H9 (cell line): Measurements from ENCODE around the genes SBNO2 and ATP5F1D.

DNA sequence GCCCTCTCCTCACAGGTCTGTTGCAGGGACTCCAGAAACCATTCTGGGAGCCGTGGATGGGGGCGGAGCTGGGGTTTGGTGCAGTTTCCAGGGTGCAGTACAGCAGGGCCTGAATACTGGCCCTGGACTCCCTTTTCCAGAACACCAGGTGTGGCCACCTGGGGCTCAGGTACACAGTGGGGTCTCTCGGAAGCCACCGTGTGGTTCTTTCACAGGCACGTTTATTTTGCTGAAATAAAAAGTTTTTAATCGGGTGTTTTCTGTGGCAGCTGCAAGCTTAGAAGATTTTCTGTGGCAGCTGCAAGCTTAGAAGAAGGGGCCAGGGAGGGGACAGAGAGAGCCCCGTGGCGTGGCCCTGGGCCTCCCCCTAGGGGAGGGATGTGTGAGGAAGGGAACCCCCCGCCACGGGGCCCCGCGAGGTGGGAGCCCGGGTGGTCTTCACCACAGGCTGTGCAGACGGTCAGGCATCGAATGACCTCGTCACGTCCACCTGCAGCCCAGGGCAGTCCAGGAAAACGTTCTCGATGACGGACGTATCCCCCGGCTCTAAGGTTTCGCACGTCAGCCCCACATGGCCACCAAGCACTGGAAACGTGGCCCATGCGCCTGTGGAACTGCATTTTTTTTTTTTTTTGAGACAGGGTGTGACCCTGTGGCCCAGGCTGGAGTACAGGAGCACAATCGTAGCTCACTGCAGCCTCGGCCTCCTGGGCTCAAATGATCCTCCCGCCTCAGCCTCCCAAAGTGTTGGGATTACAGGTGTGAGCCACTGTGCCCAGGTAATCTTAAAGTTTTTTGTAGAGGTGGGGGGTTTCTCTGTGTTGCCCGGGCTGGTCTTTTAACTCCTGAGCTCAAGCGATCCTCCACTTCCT is 8.6 kb downstream of the POLR2E start:
- PRO-cap: no peak

DNA sequence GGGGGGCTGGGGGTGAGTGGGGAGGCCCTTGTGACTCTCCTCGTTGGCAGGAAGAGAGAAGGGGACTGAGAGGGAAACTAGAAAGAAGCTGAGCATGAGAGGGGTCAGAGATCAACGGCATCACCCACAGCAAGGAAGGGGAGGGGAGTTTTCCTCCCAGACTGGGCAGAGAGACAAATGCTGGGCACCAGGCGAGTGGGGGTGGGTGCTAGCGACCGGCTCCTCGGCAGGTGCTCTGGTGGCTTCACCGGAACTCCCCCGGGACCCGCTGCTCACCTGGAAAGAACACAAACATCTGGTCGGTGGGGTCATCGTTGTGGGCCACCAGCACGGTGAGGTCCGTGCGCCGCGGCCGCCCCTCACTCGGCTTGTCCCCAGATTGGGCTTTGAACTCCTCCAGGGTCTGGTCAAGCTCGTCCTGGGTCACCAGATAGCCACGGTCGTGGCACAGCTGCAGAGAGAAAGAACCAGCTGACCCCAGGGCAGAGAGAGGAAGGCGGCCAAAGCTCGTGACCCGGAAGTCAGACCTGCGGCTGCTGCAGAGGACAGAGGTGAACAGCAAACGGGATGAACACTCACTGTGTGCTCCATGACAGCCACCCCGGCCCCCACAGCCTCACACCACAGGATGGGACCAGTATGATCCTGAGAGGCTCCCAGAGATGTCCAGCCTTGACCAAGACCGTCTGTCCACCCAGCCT is 1.4 kb downstream of the POLR2E start:
- PRO-cap: no peak

DNA sequence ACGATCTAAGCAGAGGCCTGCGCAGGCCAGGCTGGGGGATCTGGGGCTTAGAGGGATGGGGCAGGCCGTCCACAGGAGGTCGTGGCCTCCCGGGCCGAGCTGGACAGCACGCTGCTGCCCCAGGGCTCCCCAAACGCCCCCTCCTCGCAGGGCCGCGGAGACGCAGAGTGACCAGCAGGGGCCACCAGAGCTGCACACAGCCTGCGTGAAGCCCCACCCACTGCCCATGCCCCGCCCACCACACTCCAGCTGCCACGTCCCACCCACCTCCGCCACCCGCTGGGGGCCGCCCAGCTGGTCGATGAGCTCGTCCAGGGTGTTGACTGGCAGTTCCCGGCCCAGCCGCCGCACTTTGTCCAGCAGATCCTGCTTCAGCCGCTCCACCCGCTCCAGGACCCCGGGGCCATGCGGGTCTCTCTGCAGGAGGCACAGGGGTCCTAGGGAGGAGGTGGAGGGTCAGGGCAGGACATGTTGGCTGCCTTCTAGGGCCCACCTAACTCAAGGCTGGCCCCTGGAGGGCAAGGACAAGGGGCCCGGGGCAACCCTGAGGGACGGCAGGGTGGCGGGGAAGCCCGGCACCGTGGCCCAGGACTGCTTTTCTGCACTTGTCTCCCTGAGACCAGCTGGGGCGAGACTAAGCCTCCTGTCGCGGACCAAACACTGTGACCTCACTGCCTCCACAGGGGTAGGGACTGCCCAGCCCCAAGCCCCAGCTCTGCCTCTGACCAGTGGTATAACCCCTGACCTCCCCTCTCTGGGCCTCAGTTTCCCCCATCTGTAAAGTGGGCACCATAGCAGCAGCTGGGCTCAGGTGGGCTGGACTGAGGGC is 9.7 kb downstream of the GPX4 start:
- PRO-cap: unidirectional peak, plus-strand start at position 329 of the sequence

DNA sequence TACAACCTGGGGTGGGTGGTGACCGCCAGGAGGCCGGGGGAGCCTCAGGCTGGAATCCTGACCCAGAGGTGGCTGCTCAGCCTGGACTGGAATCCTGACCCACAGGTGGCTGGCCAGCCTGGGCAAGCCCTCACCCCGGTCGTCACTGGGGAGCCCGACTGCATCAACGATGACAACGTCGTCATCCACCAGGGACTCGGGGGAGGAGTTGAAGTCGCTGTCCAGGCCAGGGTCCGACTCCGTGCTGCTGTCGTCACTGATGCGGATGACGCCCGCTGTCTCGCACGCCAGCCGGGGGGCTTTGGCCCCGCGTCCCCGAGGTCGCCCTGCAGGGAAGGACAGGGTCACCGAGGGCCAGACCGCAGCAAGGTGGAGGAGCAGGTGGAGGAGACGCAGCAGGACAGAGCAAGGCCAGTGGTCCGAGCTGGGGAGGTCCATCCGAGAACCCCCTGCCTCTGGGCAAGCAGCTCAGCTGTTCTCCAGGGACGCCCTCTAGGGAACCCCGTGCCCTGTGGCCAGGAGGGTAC is 10.4 kb downstream of the GPX4 start:
- PRO-cap: no peak

GRCh38 chr19:1126054-1126522 is 22.3 kb downstream of the GPX4 start:
- PRO-cap: no peak

- PRO-cap: bidirectional peak, plus-strand start at chr19:1132309, minus-strand start at chr19:1132221
These were observed 28.2 kb downstream of the GPX4 start for GRCh38 chr19:1131697-1132600.

- PRO-cap: no peak
These were observed 30.2 kb downstream of the SBNO2 start for GRCh38 chr19:1143781-1144286.

DNA sequence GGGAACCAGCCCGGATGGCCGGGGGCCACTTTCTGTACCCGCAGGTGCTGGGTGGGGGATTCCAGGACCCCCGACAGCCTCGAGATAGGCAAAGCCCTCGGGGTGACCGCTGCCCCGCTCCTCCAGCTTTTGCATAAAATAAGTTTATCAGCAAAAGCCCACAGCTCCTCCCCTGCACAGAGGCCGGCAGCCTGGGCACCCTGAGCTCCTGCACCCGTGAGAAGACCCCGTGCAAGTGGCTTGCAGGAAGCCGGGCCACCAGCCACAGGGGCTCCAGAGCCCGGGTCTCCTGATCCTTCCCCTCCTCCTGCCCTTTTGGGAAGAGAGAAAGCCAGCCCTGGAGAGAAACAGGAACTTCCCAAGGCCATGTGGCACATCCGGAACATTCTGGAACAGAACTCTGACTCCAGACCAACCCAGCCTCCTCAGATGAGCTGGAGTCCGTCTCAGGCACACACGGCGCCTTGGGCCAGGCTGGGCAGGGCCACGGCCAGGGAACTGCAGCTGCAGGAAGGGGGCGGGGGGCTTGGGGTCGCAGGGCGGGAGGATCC is 23.2 kb downstream of the SBNO2 start:
- PRO-cap: no peak

DNA sequence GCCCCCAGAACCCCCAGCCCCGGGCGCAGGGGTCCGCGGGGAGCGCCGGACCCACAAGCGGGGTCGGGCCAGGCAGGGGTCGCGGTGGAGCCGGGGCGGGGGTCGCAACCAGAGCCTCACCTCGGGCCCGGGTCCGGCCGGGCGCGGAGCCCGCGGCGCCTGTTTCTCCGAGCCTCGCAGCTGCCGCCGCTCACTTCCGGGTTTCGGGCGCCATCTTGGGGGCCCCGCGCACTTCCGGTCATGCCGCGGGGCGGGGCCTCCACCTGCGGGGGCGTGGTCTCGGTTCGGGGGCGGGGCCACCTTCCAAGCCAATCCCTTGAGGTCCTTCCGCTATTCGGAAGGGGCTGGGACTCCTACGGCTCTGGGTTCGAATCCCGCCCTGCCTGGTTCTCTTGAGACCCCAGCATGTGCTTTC is at the start of gene SBNO2:
SBNO2 (minus strand) TSS at position 217 of the 415 bp plus-strand sequence.
- PRO-cap: bidirectional peak, plus-strand start at position 311 of the sequence, minus-strand start at position 161 of the sequence

DNA sequence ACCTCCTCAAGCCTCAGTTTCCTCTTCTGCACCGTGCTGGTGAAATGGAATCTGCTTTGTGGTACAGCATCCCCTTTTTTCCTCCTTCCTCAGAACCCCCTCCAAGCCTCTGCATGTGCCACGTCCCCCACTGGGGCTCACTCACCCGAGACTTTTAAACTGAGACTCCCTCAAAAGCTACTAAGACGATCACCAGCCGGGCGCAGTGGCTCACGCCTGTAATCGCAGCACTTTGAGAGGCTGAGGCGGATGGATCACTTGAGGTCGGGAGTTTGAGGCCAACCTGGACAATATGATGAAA is 349 bp upstream of the SBNO2 start:
- PRO-cap: no peak

- PRO-cap: no peak
These were observed 7.7 kb upstream of the SBNO2 start for GRCh38 chr19:1181730-1182252.

DNA sequence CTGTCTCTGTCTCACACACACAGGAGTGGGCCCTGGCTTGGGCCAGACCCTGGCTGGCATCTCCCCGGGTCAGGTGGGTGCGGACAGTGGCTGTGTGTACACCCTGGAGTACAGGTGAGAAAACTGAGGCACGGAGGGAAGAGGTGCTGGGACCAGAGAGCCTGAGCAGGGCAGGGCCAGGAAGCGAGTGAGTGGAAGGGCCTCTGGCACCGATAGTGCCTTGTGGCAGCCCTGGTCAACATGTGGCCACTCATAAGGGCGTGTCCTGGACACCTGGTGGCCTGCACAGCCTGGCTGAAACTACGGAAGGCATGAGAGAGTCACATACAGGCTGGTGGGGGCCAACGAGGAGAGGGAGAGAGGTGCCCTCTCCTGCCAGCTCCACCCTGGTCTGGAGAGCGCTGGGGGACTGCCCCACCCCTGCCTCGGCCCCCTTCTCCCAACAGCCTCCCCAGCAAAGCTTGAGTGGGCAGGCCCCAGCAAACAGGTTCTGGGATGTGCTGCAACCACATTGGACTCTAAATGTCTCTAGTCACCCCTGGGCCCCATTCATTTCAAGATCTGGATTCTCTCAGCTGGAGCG is 6.0 kb downstream of the CBARP start:
- PRO-cap: no peak

- PRO-cap: no peak
These were observed 1.2 kb downstream of the CBARP start for GRCh38 chr19:1236587-1237013.

DNA sequence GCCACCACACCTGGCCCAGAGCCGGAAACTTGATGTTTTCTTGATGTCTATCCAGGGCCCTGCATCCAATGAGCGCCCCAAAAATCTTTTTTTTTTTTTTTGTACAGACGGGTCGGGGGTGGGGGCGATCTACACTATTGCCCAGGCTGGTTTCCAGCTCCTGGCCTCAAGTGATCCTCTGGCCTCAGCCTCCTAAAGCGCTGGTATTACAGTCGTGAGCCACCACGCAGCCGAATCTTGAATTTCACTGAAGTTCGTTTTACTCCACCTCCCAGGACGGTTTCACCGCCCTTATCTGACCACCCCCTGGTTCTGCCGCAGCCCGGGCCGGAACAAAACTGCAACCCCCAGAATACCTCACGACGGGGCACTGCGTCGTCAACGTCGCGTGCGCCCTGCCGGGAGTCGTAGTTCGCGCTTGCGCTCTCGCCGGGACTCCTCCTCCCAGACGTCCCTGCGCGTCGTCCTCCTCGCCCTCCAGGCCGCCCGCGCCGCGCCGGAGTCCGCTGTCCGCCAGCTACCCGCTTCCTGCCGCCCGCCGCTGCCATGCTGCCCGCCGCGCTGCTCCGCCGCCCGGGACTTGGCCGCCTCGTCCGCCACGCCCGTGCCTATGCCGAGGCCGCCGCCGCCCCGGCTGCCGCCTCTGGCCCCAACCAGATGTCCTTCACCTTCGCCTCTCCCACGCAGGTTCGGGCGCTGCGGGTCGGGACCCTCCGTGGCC is at the start of gene ATP5F1D:
ATP5F1D (plus strand) TSS at position 447 of the 721 bp plus-strand sequence.
- PRO-cap: bidirectional peak, plus-strand start at position 509 of the sequence, minus-strand start at position 314 of the sequence

DNA sequence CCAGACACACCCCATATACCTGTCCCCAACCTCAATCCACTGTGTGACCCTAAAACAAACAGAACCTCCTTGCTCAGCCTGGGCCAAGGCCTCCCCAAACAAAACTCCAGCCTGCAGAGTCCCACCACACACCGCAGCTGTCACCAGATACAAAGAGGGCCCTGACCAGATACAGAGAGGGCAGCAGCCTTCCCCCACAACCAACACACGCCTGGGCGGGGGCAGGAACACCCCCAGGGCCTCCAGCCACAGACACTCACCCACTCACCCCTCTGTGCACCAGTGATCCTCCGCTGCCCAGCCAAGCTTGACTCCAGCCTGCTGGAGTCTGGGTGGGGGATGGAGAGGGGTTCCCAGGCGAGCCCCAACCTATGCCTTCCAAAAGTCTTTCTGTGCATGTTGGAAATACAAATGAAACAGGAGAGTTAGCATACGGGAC is 5.9 kb upstream of the CIRBP start:
- PRO-cap: no peak

DNA sequence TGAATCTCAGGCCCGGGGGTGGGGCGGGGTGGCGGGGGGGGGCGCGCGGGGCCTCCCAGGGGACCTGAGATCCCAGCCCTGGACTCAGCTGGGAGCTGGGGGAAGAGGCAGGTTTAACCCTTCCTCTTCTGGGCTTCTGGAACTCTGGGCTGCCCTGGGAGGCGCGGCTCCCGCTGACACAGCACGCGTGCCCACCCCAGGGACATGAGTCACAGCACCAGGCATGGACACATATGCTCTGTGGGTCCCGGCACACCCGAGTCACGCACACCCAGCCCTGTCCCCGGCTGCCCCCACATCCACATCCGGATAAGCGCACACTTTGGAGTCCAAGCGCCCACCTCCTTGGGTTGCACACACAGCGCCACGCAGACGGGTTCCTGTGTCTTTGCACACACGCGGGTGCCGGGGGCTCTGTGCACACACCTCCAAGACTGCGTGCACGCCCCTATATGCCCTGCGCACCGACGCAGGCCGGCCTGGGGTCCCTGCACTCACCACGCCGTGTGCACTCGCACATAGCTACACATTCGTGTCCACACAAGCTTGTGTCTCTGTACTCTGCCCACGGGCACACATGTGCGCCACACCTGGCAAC is 3.3 kb upstream of the CIRBP start:
- PRO-cap: no peak

- PRO-cap: no peak
These were observed 323 bp upstream of the CIRBP start for GRCh38 chr19:1268805-1269212.

DNA sequence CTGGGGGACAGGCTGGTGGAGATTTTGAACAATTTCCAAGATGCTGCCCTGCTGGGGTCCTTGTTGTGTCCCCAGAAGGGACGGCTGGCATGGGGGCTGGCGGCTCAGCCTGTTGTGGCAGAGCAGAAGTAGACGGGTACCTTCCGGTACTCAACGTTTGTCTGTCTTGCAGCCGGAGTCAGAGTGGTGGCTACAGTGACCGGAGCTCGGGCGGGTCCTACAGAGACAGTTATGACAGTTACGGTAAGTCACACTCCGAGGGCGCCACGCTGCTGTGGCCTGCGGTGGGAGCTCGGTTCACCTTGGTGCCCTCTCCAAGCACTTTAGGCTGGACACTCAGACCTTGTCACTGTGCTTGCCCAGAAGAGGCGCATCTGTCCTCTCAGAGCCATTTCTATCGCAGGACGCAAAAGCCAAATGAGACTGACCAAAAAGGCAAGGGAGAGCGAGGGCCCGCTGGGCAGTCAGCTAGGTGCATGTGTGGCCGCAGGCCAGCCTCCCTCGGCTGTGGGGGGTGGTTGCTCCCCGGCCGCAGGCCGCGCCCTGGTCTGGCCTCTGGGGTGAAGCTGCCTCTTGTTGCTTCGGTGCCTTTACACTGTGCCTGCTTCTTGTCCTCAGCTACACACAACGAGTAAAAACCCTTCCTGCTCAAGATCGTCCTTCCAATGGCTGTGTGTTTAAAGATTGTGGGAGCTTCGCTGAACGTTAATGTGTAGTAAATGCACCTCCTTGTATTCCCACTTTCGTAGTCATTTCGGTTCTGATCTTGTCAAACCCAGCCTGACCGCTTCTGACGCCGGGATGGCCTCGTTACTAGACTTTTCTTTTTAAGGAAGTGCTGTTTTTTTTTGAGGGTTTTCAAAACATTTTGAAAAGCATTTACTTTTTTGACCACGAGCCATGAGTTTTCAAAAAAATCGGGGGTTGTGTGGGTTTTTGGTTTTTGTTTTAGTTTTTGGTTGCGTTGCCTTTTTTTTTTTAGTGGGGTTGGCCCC is 3.0 kb downstream of the CIRBP start:
- PRO-cap: no peak

DNA sequence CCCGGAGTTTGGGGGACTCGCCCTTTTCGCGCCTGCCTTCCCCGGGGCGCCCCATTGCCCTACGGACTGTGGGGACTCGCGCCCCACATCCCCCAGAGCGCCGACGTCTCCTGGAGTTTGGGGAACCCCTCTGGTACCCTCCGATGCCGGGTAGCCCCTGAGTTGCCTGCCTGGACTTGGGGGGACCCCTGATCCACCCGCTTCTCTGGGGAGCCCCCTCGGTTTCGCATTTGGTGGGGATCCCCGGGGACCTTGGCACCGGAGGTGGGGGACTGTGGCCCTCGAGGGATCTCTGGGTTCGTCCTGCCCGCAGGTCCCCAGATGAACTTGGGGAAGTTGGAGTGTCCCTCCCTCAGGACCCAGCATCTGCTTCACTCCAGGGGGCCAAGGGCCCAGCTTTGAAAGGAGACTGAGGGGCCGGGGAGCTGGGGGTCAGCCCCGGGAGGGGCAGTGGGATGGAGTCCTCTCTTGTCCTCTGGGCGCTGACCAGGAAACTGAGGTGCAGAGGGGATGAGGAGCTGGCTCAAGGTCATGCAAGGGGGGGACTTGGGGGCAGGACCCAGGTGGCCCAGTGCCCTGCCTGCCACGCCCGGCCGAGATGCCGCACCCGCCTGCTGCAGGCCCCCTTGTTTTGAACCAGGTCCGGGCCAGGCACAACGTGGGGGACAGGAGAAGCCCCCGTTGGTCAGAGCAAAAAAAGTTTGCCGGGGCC is 953 bp downstream of the EFNA2 start:
- PRO-cap: no peak

DNA sequence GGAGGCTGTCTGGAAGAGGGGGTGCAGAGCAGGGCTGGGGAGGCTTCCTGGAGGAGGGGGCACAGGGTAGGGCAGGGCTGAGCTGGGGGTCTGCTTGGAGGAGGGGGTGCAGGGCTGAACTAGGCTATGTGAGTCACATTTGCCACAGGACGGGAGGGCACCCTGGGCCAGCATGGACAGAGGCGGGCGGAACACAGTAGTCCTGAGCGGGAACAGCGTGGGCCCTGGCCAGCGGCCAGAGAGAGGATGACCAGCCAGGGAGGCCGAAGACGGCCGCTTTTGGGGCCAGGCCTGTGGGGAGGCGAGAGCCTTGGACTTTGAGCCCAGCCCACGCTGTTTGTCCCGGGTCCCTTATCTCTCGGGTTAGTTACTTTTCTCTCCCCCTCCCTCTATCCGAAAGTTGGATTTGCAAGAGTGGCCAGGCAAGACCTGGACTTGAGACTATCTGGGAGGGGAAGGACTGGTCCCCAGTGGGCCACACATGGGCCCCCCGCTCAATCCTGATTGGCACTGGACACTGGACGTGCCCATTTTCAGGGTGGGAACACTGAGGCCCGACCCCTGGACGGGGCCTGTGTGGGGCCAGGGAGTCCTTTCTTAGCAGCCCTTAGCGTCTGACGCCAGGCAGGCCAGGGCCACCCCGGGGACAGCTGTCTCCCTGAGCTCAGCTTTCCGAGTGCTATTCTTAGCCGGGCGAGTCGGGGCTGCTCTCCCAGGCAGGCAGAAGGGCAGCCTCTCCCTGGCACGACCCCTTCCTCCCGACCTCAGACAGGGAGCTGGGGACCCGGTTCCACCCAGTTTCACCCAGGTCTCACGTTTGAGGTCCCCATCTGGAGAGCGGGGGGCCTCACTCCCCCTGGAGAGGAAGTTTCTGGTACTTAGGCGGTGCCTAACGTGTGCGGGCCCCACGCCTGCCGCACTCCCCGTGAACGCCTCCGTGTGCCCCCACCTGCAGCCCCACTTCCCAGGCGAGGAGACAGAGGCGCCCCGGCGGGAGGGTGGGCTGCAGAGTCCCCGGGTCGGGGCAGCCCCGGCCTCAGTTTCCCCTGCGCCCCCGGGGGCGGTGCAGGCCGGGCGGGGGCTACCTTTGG is 786 bp downstream of the GAMT start:
- PRO-cap: no peak